Uterus (tissue), 7 donors: ENCODE measurements around a stretch of chr10.

DNA sequence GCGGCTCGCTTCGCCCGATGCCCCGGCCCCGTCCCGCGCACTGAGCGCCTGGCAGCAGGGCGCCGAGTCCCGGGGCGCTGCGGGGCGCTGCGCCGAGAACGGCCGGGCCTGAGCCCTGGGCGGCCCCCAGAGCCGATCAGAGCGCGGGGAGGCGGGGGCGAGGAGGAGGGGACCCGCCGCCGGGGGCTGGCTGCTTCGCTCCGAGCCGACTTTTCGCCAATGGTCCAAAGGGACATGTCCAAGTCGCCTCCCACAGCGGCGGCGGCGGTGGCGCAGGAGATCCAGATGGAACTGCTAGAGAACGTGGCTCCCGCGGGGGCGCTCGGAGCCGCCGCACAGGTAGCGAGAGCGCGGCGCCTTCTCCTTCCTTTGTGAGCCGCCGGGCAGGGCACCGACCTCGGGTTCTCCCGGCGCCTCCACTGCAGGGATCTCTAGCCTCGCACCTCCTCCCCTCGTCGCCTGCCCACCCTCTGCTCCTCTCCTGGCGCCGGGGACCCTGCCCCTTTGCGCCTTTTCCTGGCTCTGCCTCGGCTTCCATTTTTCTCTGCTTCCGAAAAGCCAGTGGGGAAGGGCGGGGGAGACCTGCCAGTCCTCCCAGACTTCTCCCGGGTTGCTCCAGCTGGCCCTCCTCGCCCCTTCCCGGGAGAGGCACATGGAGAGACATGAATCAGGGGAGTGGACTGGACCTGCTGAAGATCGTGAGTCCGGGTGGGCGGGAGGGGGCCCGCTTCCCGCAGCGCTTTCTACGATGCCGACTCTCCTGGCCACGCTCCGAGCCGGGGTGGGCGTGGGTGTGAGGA is 494 bp downstream of the CACNB2 start:
- PRO-cap, 4 experiments = peak in 4 of 4 experiments; most common plus-strand start position 219 of the sequence (in 3); most common minus-strand start position 421 of the sequence (in 3)
- RAMPAGE, long total RNA, 2 experiments = start-site peak on the plus strand in 1 of 2 experiments, centred at position 213 of the sequence, 27 reads per replicate
- RRBS = 4% methylated on average over 38 of the region's 79 CpGs

GRCh38 chr10:18142200-18142622 is 2.0 kb downstream of the CACNB2 start:
- PRO-cap, 4 experiments = peak in 3 of 4 experiments; most common minus-strand start chr10:18142396 (in 3)
- RAMPAGE, long total RNA, 2 experiments = no peak in any of the 2 experiments
- RRBS = no CpG with 5 or more reads among the region's 4 CpGs

DNA sequence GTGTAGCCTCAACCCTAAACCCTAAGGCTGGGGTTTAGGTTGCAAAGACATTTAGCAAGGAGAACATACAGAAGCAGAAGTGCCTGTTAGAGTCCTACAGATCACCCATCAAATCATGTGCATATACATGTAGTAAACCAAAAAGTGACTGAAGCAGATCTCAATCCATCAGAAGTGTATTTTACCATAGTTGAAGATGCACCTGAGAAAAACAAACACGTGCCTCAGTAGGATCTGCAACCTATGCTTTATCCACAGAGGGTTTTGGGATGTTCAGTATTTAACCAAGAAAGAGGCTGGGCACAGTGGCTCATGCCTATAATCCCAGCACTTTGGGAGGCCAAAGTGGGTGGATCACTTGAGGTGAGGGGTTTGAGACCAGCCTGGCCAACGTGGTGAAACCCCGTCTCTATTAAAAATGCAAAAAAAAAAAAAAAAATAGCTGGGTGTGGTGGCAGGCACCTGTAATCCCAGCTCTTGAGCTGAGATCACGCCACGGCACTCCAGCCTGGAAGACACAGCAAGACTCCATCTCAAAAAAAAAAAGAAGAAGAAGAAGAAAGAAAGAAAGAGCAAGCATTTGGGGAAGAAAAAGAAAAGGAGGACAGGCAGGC is 36.9 kb downstream of the CACNB2 start:
- PRO-cap, 4 experiments = no peak in any of the 4 experiments
- RAMPAGE, long total RNA, 2 experiments = no peak in any of the 2 experiments
- RRBS = no CpG with 5 or more reads among the region's 5 CpGs

- PRO-cap, 4 experiments = peak in 1 of 4 experiments; most common plus-strand start chr10:18187944 (in 1)
- RAMPAGE, long total RNA, 2 experiments = no peak in any of the 2 experiments
- RRBS = no CpG with 5 or more reads among the region's 7 CpGs
Measured at GRCh38 chr10:18187690-18188084, 47.5 kb downstream of the CACNB2 start.

- PRO-cap, 4 experiments = peak in 4 of 4 experiments; most common minus-strand start chr10:18203669 (in 4)
- RAMPAGE, long total RNA, 2 experiments = no peak in any of the 2 experiments
- RRBS = no CpG with 5 or more reads among the region's 6 CpGs
Measured at GRCh38 chr10:18203548-18203932, 63.3 kb downstream of the CACNB2 start.

- PRO-cap, 4 experiments = no peak in any of the 4 experiments
- RAMPAGE, long total RNA, 2 experiments = no peak in any of the 2 experiments
- RRBS = no CpG with 5 or more reads among the region's 5 CpGs
Measured at GRCh38 chr10:18343527-18344063, 203.4 kb downstream of the CACNB2 start.

DNA sequence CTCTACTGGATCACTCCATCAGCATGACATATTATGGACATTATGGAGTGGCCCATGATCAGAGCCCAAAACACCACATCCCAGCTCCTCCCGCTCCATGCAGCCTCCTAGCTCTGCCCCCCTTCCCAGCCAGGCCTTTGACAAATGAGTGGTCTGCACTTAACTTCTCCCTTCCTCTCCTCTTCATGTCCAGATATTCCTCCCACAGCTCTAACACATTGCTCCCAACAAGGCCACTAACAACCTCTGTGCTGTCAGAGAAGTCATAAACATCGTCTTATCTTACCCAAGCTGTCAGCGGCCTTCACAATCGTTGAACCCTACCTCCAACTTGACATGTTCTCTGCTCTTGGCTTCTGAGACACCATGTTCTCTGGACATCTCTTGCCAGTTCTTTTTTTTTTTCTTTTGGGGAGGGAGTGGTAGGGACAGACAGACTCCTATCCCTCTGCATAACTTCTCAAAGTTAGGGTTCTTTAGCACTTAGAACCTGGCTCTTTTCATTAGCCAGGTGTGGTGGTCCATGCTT is 187.6 kb downstream of the NSUN6 start:
- PRO-cap, 4 experiments = no peak in any of the 4 experiments
- RAMPAGE, long total RNA, 2 experiments = no peak in any of the 2 experiments
- RRBS = no CpG with 5 or more reads among the region's 4 CpGs

DNA sequence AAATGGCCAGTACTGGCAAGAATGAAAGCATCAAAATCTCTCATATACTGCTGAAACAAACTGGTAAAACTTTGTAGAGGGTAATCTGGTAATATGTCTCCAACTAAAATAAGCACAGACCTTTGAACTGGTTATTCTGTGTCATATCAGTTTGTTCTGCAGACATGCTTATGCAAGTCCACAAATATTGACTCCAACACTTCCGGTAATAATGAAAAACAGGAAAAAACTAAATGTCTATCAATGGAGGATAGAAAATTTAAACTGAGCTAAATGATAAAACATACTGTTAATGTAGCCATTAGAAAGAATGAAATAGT is 13.9 kb downstream of the NSUN6 start:
- PRO-cap, 4 experiments = no peak in any of the 4 experiments
- RAMPAGE, long total RNA, 2 experiments = no peak in any of the 2 experiments
- RRBS = no CpG with 5 or more reads among the region's 1 CpG

- PRO-cap, 4 experiments = no peak in any of the 4 experiments
- RAMPAGE, long total RNA, 2 experiments = no peak in any of the 2 experiments
- RRBS = no CpG with 5 or more reads among the region's 2 CpGs
Measured at GRCh38 chr10:19768124-19768562, 48.1 kb upstream of the PLXDC2 start.

- PRO-cap, 4 experiments = no peak in any of the 4 experiments
- RAMPAGE, long total RNA, 2 experiments = no peak in any of the 2 experiments
- RRBS = no CpG with 5 or more reads among the region's 4 CpGs
Measured at GRCh38 chr10:19789720-19790159, 26.5 kb upstream of the PLXDC2 start.

GRCh38 chr10:19834577-19835359 is 18.5 kb downstream of the PLXDC2 start:
- PRO-cap, 4 experiments = no peak in any of the 4 experiments
- RAMPAGE, long total RNA, 2 experiments = no peak in any of the 2 experiments
- RRBS = no CpG with 5 or more reads among the region's 4 CpGs

DNA sequence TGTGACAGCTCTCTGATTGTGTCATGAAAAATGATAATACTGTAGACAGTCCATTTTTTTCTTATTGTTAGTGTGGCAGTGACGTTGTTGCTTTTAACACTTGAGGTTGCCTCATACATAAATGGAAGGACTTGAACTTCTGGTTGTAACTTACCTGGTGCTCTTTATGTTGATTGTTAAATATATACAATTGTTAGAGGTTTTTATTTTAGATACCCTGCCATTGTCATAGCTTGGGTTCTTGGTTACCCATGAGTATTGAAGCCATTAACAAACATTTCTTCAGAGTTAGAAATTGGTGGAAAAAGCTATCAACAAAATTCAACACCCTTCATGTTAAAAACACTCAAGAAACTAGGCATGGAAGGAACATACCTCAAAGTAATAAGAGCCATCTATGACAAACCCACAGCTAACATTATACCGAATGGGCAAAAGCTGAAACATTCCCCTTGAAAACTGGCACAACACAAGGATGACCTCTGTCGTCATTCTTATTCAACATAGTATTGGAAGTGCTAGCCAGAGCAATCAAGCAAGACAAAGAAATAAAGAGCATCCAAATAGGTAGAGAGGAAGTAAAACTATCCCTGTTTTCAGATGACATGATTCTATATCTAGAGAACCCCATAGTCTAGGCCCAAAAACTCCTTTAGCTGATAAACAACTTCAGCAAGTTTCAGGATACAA is 232.7 kb downstream of the PLXDC2 start:
- PRO-cap, 4 experiments = no peak in any of the 4 experiments
- RAMPAGE, long total RNA, 2 experiments = start-site peak on the plus strand in 1 of 2 experiments, centred at position 517 of the sequence, 9 reads per replicate
- RRBS = no CpG with 5 or more reads among the region's 3 CpGs

- PRO-cap, 4 experiments = no peak in any of the 4 experiments
- RAMPAGE, long total RNA, 2 experiments = no peak in any of the 2 experiments
- RRBS = no CpG with 5 or more reads among the region's 6 CpGs
Measured at GRCh38 chr10:20114230-20114754, 298.1 kb downstream of the PLXDC2 start.

DNA sequence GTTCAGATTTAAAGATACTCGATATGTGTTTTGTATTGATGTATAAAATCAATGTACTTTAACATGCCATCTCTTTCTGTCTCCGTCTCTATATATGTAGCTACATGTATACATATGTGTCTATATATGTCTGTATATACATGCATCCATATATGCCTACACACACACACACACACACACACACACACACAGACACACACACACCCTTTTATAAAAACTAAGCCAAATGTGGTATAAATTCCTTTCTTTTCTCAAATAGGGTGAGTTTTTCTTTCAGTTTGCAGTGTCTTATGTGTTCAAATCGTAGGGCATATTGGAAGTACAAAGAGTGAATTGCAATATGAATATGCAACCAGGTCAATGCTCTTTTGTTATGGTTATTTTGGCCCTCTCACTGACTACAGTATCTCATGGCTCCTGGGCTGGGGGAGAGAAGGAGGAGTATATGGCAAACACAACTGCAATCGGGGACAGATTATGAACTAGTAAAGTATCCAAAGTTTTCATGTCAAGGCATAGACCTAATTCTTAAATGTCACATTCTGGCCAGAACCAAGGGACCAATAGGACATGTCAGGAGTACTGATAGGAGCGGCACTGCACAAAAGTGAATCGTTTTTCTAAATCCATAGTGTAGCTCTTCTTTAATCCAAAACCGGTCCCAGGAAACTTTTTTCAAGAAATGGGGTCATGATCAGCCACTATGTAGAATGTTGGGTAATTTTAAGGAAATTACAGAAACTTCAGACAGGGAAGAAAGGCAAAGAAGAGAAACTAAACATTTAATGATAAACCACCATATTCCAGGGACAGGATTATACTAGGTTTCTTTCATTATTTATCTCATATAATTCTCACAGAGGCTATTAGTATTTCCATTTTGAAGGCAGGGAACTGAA is 302.0 kb downstream of the PLXDC2 start:
- PRO-cap, 4 experiments = no peak in any of the 4 experiments
- RAMPAGE, long total RNA, 2 experiments = no peak in any of the 2 experiments
- RRBS = no CpG with 5 or more reads among the region's 7 CpGs

GRCh38 chr10:20598597-20599057 is 298.5 kb downstream of the NEBL start:
- PRO-cap, 4 experiments = no peak in any of the 4 experiments
- RAMPAGE, long total RNA, 2 experiments = no peak in any of the 2 experiments
- RRBS = no CpG with 5 or more reads among the region's 4 CpGs

DNA sequence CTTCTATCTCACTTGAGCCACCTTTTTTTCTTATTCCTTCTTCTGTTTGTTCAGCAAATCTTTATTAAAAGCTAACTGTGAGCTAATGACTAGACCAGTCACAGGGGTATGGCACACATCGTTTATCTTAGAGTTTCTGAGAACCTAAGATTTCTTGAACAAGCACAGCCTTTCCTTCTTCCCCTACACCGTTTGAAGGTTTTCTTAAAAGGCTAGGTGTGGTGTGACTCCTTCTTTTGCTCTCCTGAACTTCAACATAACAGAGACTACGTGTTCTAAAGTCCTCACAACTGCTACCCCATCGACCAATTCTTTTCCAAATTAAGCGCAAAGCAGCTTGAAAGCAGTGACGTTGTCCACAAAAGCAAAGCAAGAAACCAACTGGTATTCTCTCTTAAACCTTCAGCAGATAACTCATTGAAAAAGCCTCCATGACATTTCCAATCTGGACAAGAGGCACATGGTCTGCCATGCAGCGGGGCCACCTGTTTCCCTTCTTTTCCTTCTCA is 262.1 kb upstream of the NEBL start:
- PRO-cap, 4 experiments = no peak in any of the 4 experiments
- RAMPAGE, long total RNA, 2 experiments = no peak in any of the 2 experiments
- RRBS = no CpG with 5 or more reads among the region's 7 CpGs

GRCh38 chr10:21334923-21335494 is 190.5 kb downstream of the SKIDA1 start:
- PRO-cap, 4 experiments = no peak in any of the 4 experiments
- RAMPAGE, long total RNA, 2 experiments = no peak in any of the 2 experiments
- RRBS = no CpG with 5 or more reads among the region's 10 CpGs

DNA sequence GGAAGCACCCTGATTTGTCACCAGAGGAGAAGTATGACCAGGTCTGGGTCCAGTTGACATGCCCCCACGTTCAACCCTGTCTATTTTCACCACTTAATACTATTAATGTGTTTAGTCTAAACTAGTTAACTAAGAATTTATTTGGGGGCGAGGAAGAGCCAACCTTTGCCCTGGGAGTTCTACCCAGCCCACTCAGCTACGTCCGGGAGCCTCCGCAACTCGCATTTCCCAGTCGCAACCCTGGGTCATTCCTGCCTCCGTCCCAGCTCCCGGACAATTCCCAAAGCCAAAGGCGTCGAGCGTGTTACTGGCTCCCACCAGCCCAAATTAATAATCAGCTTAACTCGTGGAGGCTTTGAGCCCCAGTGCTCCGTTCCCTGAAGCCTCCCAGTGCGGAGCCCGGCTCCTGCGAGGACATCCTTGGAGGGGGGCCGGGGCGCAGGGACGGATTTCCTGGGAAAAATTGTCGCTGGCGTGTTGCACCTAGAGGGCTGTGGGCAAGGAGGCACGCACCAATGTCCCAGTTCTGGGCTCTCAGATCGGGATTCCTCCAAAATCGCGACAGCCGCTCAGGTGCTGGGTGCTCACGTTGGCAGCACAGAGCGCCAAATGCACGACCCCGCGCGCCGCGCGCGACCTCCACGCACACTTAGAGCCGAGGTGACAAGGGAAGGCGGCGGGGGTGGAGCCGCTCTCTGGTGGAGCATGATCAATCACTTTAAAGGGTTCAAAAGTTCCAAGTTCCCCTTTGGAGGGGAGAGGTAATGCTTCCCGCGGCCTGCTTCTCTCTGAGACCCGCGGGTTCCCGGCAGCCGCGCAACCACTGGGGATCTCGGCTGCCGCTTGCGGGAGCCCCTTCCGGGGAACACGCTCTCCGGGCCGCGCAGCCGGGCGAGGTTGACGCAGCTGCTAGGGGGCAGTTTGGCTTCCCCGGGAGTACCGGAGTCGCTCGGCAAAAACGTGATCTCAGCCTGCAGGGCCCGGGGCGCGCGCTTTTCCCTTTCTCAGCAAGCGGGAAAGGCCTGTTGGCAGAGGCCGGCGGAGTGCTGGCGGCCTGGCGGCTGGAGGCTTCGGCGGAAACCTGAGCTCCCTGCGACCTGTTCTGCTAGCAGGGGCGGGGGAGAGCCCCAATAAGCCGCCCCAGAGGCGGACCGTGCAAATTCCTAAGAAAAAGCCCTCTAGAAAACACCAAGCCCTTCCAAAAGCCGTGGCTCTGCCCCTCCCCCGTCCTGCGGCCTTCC is 25.6 kb downstream of the SKIDA1 start:
- PRO-cap, 4 experiments = no peak in any of the 4 experiments
- RAMPAGE, long total RNA, 2 experiments = no peak in any of the 2 experiments
- RRBS = 53% methylated on average over 30 of the region's 84 CpGs

GRCh38 chr10:21505567-21506127 is 19.8 kb downstream of the SKIDA1 start:
- PRO-cap, 4 experiments = no peak in any of the 4 experiments
- RAMPAGE, long total RNA, 2 experiments = no peak in any of the 2 experiments
- RRBS = no CpG with 5 or more reads among the region's 1 CpG

DNA sequence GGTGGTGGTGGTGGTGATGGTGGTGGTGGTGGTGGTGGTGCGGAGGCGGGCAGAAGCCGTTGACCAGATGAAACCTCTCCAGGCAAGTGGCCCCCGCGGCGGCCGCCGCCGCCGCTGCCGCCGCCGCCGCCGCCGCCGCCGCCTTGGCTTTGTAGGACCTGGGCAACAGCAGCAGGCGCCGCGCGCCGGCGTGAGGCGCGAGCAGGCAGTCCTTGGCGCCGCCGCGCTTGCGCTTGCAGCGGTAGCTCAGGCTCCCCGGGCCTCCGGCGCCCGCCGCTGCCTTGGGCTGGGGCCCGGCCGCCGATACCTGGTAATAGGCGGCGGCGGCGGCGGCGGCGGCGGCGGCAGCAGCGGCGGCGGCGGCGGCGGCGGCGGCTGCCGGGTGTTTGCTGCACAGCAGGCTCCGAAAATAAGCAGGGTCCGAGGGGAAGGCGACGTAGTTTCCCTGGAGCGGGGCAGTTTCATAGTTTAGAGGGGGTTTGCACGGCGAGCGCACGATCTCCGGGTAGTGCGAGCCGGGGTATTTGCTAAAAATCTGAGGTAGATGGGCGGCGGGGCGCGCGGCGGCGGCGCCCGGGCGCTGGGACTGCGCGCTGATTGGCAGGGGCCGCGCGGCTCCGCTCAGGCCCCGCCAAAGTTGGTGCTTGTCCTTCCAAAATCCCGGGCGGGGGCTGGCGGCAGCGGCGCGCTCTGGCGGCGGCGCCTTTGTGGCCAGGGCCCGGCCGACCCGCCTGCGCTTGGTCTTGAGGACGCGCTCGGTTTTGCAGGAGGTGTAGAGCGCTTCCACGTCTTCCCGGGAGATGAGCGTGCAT is 8.5 kb downstream of the SKIDA1 start:
- PRO-cap, 4 experiments = peak in 4 of 4 experiments; most common plus-strand start position 208 of the sequence (in 2); most common minus-strand start position 588 of the sequence (in 4)
- RAMPAGE, long total RNA, 2 experiments = no peak in any of the 2 experiments
- RRBS = 2% methylated on average over 51 of the region's 107 CpGs